ENCODE results near the genes NXPH4, R3HDM2, INHBE, MARS1 and PIP4K2C.

- RRBS = no CpG with 5 or more reads among the region's 5 CpGs
Measured at GRCh38 chr12:57138407-57138701, 10.1 kb downstream of the LRP1 start.

- RRBS = 39% methylated on average over 9 of the region's 11 CpGs
Measured at GRCh38 chr12:57156698-57157106, 28.4 kb downstream of the LRP1 start.

DNA sequence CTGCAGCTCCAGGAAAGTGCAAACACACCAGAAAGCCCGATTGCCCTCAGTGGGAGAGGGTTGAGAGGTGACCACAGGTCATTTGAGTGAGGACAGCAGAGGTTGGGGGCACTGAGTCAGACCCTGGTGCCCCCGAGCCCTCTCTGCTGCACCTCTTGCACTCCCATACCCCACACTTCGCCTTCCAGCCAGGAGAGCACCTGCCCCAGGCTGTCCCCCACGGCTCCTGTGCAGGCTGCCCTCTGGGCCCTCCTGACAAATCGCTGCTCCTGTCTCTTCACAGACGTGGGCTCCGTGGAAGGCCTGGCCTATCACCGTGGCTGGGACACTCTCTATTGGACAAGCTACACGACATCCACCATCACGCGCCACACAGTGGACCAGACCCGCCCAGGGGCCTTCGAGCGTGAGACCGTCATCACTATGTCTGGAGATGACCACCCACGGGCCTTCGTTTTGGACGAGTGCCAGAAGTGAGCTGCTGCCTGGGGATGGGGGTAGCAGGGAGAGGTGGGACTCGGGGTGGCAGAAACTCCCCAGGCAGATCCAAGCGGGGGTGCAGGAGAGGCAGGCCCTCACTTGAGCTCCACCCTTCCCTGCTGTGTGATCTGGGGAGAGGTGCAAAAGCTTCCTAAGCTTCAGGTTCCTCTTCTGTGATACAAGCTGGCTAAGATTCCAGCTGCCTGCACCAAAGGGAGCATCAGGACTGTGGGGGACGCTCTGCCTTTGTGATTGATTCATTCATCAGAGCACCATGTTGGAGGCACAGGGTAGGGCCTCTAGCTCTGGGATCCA lies 29.4 kb upstream of the NXPH4 start:
- RRBS = no CpG with 5 or more reads among the region's 21 CpGs

- RRBS = no CpG with 5 or more reads among the region's 9 CpGs
Measured at GRCh38 chr12:57212032-57212312, 4.6 kb upstream of the NXPH4 start.

GRCh38 chr12:57216230-57217089 lies at the start of gene NXPH4:
Gene NXPH4, plus strand, starts transcription at chr12:57216794.
- RRBS = 1% methylated on average over 51 of the region's 108 CpGs

GRCh38 chr12:57261372-57261930 lies 10.5 kb upstream of the STAC3 start:
- RRBS = no CpG with 5 or more reads among the region's 3 CpGs

GRCh38 chr12:57262047-57262828 lies 11.3 kb upstream of the STAC3 start:
- RRBS = no CpG with 5 or more reads among the region's 3 CpGs

DNA sequence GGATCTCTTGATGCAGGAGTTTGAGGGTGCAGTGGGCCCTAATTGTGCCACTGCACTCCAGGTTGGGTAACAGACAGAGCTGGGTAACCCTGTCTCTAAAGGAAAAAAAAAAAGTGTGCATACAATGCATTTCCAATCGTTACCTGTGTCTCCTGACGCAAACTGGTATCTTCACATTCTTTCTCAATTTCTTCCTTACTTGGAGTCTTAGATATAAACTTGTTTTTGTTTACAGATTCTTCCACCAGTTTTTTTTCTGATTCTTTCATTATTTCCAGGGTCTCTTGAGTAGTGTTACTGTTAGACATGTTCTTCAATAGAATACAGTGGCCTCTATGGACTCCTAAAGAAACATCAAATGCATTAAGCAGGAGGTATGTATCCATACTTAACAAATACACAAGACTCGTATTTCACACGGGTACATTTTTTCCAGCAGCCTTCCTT lies 59.2 kb upstream of the STAC3 start:
- RRBS = no CpG with 5 or more reads among the region's 4 CpGs

- RRBS = no CpG with 5 or more reads among the region's 3 CpGs
Measured at GRCh38 chr12:57377058-57377540, 53.7 kb downstream of the R3HDM2 start.

- RRBS = no CpG with 5 or more reads among the region's 1 CpG
Measured at GRCh38 chr12:57409026-57409613, 21.7 kb downstream of the R3HDM2 start.

DNA sequence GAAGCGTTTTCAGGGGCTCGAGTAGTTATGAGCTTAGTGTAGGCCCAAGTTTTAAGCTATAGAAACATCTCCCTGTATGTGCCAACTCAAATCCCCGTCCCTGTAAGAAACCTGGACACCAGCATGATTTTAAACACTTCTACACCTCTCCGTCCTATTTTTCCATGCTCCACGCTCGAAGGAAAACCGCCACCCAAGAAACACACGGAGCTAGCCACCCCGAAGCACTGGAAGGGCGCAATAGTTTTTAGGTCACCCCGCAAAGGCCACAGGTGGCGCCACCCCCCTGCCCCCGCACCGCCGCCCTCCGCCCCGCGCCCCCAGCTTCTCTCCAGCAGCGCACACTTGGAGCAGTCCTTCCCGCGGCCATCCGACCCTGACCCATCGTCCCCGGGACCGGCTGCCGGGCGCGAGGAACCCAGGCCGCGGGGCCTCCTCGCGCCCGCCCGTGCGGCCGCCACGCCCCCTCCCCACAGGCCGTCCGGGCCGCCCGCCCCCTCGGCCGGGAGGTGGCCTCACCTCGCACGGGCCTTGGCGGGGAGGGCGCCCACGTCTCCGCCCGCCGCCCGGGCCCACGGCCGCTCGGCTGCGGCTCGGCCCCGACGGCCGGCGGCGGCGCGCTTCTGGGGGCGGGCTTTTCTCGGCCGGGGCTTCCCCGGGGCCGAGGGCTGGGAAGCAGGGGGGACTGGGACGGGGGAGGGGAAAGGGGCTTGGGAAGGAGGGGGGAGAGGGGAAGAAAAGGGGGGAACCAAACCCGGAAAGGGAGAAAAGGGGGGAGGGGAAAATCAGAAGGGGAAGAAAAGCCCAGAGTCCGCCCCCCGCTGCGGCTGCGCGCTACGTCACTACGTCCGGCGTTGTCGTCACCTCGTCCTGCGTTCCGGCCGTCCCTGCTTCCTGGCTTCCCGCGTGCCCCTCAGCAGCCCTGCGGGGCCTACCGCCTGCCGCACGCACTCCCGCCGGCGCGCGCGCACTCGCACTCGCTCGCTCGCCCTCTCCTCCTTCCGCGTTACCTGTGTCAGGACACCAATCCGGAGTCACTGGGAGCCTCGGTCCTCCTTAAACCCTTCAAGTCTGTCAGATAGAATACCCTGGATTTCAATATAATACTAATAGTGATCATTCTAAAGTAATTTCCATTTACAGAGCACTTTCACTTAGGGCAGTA lies at the start of gene R3HDM2:
R3HDM2 (minus strand) TSS at position 843 of the 1,165 bp plus-strand sequence.
- RRBS = 2% methylated on average over 67 of the region's 105 CpGs

GRCh38 chr12:57454837-57455800 lies at the start of gene INHBE:
Gene INHBE, plus strand, starts transcription at chr12:57455307.
- RRBS = no CpG with 5 or more reads among the region's 11 CpGs

DNA sequence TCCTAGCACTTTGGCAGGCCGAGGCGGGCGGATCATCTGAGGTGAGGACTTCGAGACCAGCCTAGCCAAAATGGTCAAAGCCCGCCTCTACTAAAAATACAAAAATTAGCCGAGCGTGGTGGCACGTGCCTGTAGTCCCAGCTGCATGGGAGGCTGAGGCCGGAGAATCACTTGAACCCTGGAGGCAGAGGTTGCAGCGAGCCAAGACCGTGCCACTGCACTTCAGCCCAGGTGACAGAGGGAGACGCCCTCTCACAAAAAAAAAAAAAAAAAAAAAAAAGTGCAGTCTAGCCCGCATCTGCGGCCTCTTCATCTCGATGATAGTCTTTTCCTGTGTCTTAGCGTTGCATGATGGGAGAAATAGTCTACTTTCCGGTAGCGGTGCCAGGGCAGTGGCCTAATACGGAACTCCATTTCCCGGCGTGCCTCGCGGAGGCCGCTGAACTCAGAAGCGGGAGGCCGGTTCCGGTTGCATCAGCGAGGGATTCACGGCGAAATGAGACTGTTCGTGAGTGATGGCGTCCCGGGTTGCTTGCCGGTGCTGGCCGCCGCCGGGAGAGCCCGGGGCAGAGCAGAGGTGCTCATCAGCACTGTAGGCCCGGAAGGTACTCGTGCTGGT lies at the start of gene MARS1:
MARS1 (plus strand) TSS at position 474 of the 619 bp plus-strand sequence.
- RRBS = 2% methylated on average over 15 of the region's 40 CpGs

GRCh38 chr12:57516746-57517735 lies 3.3 kb downstream of the DDIT3 start:
- RRBS = no CpG with 5 or more reads among the region's 13 CpGs

- RRBS = no CpG with 5 or more reads among the region's 4 CpGs
Measured at GRCh38 chr12:57527381-57528102, 4.9 kb downstream of the MBD6 start.

DNA sequence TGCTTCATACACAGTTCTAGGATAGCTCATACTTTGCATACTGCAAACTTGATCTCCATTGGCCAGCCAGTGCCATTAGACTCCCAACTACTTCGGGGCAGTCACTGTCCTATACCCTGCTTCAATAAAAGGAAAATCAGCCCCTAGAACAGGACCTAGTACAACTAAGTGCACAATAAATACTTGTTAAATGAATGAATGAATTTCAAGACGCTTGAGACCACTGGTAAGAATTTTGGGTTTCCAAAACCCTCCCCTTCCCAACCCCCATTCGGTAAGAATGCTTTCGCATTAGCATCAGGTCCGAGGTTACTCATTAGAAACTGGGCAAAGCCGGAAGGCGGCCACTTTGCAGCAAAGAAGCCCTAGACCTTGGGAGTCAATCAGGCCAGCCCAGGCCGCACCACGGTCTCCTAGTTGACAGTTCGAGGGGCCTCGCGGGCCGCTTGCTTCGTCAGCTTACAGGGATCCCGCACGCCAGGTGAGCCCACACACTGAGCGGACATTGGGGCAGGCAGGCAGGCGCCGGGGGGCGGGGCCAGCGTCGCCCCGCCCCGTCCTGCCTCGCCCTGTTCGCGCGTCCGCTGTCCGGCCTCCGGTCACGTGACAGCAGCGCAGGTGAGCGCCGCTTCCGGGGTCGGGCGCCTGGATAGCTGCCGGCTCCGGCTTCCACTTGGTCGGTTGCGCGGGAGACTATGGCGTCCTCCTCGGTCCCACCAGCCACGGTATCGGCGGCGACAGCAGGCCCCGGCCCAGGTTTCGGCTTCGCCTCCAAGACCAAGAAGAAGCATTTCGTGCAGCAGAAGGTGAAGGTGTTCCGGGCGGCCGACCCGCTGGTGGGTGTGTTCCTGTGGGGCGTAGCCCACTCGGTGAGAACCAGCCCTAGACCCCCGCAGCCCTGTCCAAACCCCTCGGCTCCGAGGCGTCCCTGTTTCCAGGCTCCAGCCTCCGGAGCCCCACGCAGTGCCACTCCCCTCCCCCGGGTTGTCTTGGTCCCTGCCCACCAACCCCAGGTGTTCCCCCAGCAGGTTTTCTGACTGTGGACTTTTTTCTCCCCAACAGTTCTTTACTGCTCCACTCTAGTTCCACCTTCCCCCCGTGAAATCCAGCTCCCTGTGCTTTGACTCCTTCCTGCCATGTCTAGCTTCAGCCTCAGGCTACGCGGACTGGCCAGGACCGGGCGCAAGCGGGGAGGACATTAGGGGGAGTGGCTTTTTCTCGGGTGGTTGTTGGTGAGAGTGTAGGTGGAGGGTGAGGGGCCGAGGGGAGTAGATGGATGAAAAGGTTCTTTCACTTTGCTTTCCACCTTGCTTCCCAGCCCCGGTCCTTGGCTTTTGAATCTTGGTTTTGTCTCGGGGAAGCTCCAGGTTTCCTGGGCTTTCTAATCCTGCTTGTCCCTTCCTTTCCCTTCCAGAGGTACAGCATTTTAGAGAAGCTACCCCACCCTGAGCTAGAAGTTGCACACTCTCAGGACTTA lies at the start of gene PIP4K2C:
PIP4K2C (plus strand) TSS at position 598 of the 1,477 bp plus-strand sequence.
- RRBS = 2% methylated on average over 29 of the region's 76 CpGs

- RRBS = 100% methylated on average over 4 of the region's 19 CpGs
Measured at GRCh38 chr12:57715521-57716566, 21.9 kb downstream of the OS9 start.

GRCh38 chr12:57720334-57720744 lies 18.2 kb downstream of the AGAP2 start:
- RRBS = no CpG with 5 or more reads among the region's 6 CpGs

GRCh38 chr12:57796532-57797141 lies 14.1 kb downstream of the TSFM start:
- RRBS = no CpG with 5 or more reads among the region's 8 CpGs

- RRBS = no CpG with 5 or more reads among the region's 15 CpGs
Measured at GRCh38 chr12:58877377-58877900, 42.9 kb downstream of the LRIG3 start.